H7 (cell line): ENCODE data around the genes DEPDC1 and ANKRD13C.

- RAMPAGE, long total RNA = no peak
Observed at GRCh38 chr1:67646557-67647192, 38.3 kb upstream of the GADD45A start.

GRCh38 chr1:67735890-67736814, 51.2 kb downstream of the GADD45A start:
- RAMPAGE, long total RNA = no peak

DNA sequence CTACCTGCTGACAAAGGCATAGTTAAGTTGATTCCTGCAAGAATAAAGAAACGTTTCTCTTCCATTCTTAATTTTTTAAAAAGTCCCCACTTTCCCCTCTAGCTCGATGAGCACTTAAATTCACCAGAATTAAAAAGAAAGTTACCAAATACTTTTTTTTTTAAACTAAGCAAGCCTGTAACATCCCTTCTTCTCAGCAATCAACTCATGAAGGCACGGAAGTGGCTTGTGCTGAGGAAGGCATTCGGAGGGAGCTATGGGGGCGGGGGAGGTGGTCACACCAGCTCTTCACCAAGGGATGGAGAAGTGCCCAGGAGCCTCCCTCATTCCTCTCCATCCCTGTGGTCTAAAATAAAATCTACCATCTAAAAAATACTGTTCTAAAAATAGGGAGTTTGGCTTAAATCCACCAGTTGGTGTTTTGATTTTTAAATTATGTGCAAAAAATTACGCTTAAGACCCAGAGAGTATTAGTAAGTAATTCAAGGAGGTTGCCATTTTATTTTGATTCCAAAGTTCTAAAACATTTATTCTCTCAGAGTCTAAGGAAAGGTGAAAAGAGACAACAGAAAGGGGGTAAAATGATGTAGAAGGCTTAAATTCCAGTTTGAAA, 61.4 kb downstream of the GADD45A start:
- RAMPAGE, long total RNA = no peak

DNA sequence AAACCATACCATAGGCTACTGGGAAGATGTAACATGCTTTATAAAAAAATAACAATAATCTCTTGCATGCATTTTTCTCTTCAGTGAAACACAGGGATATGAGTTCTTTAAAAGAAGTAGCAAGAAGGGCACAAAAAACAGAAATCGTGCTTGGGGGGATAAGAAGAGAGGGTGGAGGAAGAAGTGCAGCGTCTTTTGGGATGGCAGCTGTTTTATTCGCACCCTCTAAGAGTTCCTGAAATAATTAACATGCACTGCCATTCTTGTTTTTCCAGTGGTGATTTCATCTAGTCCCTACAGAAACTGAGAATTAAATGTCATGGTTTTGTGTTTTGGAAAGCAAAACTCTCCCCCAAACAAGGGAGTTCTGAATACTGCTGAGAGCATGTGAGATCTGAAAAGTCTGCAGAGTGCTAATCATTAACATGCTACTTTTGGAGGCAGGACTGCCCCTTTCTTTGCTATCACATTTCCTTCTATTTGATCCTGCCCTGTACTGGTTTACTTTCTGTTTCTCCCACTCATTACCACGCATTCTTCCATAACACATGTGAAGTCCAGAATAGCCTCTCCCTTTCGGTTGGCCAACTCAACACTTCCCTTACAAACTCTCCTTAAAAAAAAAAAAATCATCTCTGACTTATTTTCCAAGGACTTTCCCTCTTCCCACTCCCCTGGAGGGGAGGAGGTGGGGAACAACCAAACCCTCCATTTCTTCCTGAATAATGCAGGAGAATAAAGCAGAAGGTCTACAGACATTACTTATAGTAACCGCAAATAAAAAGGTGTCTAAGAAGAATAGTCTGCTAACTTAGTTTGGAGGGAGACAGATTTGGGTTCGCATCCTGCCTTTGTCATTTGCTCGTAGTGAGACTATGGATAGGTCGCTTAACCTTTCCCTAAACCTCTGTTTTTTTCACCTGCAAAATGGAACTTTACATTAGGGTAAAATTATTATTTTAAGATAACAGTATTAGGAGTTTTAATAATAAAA, 63.7 kb downstream of the GADD45A start:
- RAMPAGE, long total RNA = no peak

- RAMPAGE, long total RNA = no peak
Observed at GRCh38 chr1:67750137-67750668, 65.2 kb downstream of the GADD45A start.

DNA sequence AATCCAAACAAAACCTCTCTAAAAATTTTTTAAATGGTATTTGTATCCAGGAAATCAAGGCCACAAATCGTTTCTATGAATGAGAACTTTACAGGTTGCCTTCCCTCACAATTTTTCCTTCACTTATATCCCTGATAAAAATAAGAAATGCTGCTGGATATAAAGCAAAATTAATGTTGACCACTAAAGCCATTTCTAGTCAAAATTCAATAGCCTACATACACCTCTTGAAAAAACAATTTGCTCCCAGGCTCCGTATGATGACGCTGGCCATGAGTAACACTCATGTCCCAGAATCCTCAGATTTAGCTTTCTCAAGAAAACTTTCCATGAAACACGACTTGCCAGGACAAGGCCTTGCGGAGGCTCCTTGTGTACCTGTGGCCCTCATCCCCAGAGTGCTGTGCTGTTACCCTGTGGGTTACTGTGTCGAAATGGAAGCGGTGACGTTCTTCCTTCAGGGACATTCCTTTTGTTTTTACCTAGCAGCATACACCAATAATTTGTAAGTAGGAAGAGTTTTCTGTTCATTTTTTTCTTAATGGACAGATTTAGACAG, 18.1 kb downstream of the GNG12 start:
- RAMPAGE, long total RNA = no peak

DNA sequence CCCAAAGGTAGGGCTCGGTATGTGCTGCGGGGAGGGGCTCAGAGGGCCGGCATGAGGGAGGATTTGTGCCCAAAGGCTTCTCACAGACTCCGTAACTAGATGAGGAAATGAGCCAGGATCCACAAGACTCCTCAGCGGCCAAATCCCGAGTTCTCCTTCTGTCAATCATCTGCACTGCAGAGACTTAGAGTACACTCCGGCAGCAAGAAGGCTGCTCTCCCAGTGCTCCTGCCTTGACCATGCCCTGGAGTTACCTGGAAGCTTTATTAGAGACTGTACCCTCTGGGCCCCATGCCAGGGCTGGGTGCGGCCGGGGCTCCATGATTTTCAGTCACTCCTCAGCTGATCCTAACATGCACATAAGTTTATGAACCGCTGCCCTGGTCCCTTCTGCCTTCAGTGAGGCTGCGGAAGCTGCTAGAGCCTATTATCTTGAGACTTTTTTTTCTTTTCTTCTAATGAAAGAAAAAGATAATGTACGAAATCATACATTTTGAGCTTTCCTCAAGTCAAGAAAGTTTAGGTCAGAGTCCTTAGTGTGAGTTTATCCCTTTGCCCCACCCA, 17.5 kb downstream of the GNG12 start:
- RAMPAGE, long total RNA = no peak

DNA sequence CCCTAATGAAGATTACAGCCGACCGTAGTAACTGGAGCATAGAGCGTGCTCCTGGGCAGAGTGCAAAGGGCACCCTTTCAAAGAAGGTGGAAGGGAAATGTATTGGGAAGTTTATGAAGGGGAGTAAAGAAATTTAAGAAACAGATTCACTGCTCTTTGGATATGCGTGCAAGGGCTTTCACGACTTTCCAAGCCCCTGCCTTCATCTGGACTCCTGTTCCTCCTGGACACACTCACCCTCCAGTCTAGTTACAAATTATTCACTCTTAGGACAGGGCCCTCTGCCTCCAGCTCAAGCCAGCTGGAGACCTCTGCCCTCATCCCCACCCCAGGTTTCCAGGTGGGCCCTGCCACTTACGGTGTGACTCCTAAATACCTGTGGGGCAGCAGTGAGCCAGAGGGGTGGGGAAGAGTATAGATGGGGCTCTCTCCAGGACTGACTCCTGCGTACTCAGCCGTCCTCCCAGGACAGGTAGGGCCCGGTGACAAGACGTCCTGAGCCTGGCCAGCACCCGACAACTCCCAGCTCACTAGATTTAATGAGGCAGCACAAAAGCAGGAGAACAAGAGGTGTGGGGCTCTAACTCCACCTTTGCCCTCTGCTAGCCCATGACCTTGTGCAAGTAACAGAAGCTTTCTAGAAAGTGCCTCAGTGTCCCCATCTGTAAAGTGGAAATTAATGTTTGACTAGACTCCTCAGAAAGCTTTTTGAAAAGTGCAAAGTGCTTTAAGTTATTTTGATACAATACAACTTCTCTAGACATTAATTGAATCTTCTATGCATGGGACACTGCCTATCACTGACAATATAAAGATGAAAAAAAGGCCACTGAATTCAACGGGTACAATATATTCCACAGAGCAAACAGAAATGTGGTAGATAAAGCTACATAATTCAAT, 16.8 kb downstream of the GNG12 start:
- RAMPAGE, long total RNA = no peak

DNA sequence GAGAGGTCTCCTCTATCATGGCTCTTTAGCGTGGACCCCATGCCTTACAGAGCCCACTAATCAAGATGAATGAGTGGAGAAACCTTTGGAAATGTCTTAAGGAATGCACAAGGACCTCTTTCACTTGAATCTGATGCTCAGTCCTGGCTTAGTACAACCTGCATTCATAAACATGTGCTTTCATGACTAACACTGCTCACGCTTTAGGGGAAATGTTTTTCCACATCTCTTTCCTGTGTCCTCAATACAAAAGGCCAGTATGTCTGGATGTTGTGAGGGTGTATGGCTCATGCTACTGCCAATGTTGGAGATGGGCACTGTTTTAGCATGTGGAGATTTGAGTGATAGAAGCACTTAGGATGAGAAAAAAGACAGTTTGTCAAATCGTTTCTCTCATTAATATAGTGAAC, 14.2 kb upstream of the GNG12 start:
- RAMPAGE, long total RNA = no peak

DNA sequence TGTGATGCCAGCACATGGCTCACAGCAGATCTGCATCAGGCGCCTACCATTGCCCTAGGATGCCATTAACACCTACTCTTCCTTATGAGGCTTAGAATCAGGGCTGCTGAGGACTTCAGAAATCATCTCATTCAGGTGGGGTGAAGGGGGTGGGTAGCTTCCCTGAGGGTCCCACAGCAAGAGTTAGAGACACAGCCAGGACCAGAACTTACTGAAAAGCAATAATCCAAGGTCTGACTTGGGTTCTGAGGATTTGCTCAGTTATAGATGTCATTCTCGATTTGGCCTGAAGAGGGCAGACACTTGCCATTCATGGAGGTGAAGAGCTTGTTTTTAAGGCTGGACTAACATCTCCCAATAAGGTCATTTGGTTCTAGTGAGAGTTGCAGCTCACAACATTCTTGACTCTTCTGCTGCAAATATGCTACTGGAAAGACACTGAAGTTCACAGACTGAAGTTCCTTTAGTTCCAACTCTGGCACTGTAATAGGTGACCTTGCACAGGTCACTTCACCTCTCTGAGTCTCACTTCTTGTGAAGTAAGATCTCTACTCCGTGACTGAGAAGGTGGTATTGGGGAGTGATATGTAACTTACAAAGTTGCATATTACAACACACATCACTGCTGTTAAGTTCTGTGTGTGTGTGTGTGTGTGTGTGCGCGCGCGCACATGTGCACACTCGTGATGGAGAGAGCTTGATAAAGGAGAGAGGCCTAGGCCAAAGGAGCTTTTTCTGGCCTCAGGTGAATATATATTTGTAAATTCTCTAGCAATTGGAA, 69.8 kb upstream of the DIRAS3 start:
- RAMPAGE, long total RNA = no peak

- RAMPAGE, long total RNA = no peak
Observed at GRCh38 chr1:68163283-68163730, 69.0 kb downstream of the WLS start.

DNA sequence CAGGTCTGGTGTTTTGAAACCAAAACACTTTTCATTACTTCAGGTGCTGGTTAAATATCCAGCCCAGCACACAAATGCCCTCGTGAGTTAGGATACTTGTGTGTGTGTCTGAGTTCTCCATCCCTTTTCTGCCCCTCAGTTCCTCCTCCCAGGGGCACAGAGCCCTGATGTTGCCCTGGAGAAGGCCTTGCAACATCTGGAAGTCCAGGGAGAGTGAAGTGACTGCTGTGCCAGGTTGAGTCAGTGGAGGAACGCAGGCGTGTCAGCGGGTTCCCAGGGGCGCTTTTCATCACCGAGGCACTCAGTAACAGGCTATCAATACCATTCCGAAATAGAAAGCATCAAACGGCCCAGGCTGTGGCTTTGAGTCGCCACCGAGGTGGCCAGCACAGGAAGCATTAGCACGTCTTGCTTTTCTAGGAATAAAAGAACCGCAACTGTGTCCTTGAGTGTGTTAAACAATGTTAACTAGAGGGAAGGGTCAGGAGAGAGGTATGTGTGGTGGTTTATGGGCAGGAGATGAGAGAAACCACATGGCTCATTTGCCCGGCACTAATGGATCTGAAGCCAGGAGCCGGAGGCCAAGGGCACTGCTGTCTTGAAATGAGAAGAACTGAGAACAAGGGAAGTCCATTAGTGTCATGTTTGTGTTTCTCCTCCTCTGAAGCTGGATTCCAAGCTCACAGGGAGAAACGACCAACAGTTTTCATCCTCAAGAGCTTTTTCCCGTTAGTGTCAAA, 90.9 kb upstream of the WLS start:
- RAMPAGE, long total RNA = no peak

DNA sequence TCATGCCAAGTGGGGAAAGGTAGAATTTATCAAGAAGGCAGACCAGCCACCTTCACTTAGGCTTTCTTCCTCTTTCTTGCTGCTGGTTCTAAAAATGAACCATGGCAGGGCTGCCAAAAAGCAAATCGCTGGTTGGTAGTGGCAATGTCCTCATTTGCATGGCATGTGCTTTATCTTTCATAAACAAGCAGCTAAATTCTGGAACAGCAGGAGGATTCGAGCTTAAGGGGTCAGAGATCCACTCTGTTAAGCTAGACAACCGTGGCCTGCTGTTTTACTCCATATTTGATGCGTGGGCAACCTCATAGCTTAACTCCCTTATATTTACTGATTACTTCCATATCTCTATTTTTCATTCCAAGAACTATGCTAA, 91.3 kb downstream of the RPE65 start:
- RAMPAGE, long total RNA = no peak

DNA sequence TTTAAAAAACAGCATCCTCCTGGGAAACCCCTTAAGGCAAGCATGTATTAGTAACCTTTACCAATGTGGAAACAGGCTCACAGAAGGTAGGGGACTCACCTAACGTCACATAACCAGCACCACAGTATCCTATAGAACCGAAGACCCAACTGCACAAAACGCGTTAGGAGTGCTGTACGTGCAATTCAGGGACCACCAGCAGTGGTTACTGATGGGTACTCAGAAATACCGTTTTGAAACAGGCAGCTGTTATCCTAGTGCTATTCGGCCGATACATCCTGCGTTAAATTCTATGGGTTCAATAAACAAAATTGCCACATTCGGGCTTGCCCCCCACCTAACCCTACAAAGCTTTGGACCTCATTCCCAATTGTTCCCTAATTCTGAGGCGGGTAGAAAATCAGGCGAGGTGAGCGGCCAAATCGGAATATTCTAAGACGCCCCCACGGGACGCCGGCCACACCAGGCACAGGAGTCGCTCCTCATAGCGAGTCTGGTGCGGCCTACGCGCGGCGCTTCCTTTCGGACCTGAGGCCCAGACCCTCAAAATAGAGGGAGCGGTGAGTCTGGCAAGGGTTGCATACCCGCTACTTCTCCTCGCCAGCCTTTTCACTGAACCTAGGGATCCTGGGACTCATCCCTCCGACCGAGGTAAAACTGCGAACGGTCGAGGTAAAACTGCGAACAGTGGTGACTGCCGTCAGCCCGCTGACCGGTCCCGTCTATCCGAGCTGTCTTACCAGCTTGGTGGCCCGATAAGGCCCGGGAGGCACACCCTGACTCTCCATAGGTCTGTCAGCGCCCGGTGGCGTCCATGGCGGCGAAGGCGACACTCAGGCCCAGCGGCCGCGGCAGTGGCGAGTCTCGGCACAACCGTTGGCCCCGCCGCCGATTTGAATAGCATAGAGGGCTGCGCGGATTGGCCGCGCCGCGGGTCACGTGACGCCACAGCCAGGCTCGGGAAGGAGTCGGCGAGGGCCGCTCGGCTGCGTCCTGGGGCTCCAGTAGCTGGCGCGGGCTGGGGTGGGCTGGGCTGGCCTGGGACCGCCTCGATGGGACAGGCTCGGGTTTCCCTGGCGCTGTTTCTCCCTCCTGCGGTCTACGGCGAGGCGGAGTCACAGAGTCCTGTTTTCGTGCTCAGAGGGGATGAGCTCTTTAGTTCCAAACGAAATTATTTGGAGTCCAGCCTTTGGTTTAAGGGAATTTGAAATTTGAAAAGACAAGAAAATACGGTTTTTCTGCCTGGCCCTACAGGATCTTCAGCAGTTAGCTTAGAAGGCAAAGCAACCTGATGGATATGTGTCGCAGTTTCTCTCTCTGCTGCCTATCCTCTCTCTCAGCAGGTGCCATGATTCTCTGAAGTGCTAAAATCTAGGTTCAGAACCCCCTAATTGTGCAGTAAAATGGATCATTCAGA, at the start of gene DEPDC1:
Gene DEPDC1, minus strand, starts transcription at position 871 of the 1,417 bp plus-strand sequence.
- RAMPAGE, long total RNA = start-site peak on the minus strand centred at position 871 of the sequence, 87 bp wide, 1,144 reads

DNA sequence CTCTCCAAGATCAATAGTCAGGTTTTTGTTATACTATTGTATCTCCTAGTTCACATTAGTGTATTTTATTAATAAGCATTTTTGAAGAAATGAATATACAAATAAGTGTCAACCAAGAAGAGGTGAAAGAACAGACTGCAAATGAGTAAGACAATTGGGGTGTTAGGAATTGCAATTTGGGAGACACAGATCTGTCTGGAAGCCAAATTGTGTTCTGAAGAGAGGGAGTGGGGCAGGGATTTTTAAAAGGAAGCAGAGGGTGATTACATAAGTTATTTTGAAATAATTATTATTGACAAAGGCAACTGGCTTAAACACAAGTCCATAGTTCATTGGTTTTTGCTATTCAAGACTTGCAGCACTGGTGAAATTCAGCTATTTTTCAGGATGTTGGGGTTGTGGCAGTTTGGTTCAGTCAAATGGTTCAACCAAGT, 299.9 kb upstream of the DEPDC1 start:
- RAMPAGE, long total RNA = no peak

DNA sequence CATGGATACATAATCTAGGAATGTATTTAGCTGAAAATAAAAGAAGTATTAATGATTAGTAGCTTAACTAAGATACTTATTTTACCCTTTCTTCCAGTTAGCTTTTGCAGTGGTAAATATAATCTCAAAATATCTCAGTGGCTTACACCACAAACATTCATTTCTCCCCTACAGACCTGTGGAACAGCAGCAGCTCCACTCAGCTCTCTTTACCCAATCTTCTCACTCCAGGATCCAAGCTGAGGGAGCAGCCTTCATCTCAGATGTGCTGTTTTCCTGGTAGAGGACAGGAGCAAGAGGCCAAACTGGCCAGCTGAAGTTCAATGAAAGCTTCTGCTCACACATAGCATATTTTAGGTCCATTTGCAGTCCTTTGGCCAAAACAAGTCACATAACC, 14.4 kb downstream of the LRRC7 start:
- RAMPAGE, long total RNA = no peak

- RAMPAGE, long total RNA = start-site peak on the plus strand at chr1:70354827-70354862, 17 reads
Observed at GRCh38 chr1:70354589-70355455, at the start of gene ANKRD13C. ANKRD13C (minus strand) TSS chr1:70354722.

DNA sequence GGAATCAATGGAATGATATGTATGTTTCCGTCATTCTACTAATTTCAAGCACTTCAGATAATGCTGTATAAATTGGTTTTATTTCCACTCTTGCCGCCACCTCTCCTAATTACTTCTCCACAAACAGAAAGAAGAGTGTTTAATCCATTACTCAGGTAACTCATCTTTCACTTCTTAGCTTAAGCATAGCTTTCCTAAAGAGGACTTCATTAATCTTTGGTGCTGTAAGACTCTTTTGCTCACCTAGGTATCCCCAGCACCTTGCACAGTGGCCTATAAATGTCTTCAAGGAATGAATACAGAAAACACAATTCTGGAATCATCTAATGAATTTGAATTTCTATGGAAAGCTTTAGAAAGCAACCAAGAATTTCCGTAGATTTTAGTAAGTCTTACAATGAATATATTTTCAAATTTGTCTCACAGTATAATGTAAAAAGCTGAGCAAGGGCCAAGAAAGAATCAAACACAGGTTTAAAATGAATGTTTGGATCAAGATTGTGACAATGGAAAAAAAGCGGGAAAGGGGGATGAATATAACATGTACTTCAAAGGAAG, 6.8 kb downstream of the ZRANB2 start:
- RAMPAGE, long total RNA = no peak

- RAMPAGE, long total RNA = no peak
Observed at GRCh38 chr1:72281924-72282272, 441 bp downstream of the NEGR1 start.

- RAMPAGE, long total RNA = no peak
Observed at GRCh38 chr1:72283152-72283550, 812 bp upstream of the NEGR1 start.